ENCODE measurements around the gene RAX.

DNA sequence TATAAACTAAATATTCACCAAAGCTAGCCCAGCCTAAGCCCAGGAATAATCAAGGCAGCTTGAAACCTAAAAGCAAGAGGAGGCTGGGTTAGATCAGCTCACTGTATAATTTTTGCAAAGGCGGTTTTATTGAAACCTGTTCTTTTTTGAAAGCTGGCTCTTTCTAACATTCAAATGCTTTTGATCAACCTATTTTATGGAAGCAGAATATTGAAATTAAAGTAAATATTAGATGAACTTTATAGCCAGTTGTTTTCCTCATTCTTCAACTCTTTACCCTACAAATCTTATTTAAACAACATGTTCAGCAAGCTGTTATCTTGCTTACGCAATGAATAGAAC, 241.5 kb downstream of the NEDD4L start:
- PRO-cap: no peak
- RRBS, 2 experiments: no CpG with 5 or more reads among the region's 2 CpGs

- PRO-cap: no peak
- RRBS, 2 experiments: no CpG with 5 or more reads among the region's 7 CpGs
Measured at GRCh38 chr18:58330531-58330996, 286.5 kb downstream of the NEDD4L start.

- PRO-cap: no peak
- RRBS, 2 experiments: no CpG with 5 or more reads among the region's 10 CpGs
Measured at GRCh38 chr18:58396181-58396648, 232.7 kb downstream of the ALPK2 start.

- PRO-cap: no peak
- RRBS, 2 experiments: no CpG with 5 or more reads among the region's 4 CpGs
Measured at GRCh38 chr18:58447577-58448061, 181.3 kb downstream of the ALPK2 start.

DNA sequence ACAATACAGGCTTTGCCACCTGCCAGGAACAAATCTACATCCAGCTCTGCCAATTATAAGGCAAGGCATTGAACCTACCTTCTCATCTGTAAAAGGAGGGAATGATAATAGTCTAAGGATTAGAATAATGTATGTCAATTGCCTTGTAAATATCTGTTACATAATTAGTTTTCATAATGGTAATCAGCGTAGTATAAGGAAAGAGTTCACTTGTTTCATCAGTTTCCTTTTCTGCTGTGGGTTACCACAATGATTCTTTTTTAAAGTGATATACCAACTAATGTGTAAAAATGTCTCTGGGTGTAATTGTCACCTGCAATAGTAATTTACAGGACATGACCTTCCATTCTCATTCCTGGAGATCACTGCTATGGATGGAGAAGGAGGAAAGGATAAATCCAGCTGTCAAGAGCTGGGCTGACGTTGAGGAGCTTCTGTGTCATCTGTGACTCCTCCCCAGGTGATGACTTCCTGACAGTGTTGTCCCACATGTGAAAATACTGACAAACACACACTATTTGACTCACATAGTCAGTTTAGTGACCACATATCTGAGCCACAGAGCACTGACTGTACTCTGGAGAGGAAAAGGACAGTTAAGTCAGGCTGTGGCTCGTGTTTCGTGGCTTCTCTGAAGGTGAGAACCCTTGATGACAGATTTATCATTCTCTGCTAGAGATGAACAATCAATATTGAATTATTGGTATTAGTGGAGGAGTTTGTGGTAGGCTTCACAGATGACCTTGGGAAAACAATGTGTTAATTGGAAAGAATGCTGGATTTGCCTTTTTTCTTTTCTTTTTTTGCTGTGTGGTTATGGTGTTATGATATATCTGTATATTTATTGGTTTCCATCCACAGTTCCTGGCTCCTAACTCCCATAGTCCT, 13.3 kb downstream of the ALPK2 start:
- PRO-cap: no peak
- RRBS, 2 experiments: no CpG with 5 or more reads among the region's 4 CpGs

- PRO-cap: no peak
- RRBS, 2 experiments: no CpG with 5 or more reads among the region's 8 CpGs
Measured at GRCh38 chr18:58687780-58688329, 16.6 kb downstream of the MALT1 start.

GRCh38 chr18:58714122-58714797, 43.0 kb downstream of the MALT1 start:
- PRO-cap: no peak
- RRBS, 2 experiments: no CpG with 5 or more reads among the region's 5 CpGs

- PRO-cap: no peak
- RRBS, 2 experiments: no CpG with 5 or more reads among the region's 5 CpGs
Measured at GRCh38 chr18:58942352-58942963, 77.8 kb downstream of the ZNF532 start.

DNA sequence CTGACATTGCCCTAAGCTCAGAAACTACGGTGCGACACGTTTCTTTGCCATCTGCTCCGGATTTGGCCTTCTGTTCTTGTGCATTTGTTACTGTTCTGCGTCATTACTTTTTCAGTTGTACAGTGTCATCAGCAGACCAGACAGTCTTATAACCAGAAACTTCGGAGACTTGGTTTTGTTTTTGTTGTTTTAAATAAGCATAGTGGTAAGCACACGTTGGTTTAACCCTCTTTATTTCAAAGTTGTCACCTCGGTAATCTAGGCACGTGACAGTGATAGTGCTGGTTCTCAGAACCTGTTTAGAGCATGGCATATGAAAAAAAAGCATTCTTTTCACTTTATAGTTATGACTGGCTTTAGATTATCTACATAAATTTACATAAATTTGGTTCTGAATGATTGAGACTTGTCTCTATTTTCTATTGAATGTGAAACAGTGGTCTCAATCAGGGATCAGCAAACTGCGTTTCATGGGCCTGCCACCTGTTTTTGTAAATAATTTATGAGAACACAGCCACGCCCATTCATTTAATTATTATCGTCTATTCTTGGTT, 106.4 kb downstream of the ZNF532 start:
- PRO-cap: no peak
- RRBS, 2 experiments: no CpG with 5 or more reads among the region's 12 CpGs

GRCh38 chr18:58998609-58999293, 134.1 kb downstream of the ZNF532 start:
- PRO-cap: no peak
- RRBS, 2 experiments: no CpG with 5 or more reads among the region's 15 CpGs

DNA sequence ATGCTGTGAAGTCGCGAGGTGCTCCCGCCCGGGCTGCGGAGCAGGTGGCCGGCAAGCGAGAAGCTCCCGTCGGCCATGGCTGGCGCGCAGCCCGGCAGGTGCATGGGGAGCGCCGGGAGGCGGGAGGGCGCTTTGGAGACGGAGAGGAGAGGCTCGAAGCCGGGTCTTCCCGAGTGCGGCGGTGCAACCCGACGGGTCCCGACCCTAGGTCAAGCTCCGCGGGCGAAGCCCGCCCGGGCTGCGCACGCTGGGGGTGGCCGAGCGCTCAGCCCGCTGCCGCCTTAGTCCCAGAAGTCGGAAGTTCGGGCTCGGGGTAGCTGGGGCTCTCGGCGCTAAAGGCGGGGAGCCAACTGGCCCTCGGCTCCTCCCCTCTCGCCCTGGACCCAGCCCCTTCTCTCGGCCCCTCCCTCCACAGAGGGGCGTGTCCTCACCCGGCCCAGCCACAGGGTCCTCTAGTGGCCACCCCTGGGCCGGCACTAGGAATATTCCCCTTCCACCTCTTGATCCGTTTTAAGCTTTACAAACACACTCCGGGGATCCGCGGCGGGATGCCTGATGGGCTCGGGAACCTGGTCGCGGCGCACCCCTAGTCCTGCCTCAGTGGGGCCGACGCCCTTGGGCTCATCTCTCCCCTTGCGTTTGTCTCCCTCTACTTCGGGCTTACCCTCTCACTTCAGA, at the start of gene RAX:
RAX (minus strand) TSS at position 352 of the 678 bp plus-strand sequence.
- PRO-cap: no peak
- RRBS, 2 experiments: 5 to 20% methylated on average over 27 of the region's 61 CpGs

DNA sequence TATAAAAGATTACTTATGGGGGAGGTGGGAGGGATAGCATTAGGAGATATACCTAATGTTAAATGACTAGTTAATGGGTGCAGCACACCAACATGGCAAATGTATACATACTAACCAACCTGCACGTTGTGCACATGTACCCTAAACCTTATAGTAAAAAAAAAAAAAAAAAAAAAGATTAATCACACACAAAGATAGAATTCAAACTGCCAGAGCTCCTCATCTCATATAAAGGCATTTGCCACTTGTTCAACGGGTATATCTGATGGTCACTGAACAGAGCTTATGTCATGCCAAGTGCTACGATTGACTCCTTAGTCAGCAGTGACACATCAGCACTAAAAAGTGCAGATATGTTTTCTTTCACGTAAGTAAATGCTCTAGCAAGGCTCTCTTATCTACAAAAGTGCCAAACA, 1.2 kb downstream of the LMAN1 start:
- PRO-cap: no peak
- RRBS, 2 experiments: no CpG with 5 or more reads among the region's 4 CpGs

- PRO-cap: no peak
- RRBS, 2 experiments: no CpG with 5 or more reads among the region's 28 CpGs
Measured at GRCh38 chr18:59409214-59409822, 50.3 kb upstream of the LMAN1 start.

GRCh38 chr18:59469400-59469889, 110.4 kb upstream of the LMAN1 start:
- PRO-cap: no peak
- RRBS, 2 experiments: no CpG with 5 or more reads among the region's 13 CpGs

- PRO-cap: no peak
- RRBS, 2 experiments: no CpG with 5 or more reads among the region's 10 CpGs
Measured at GRCh38 chr18:59761247-59761731, 64.1 kb upstream of the CCBE1 start.

DNA sequence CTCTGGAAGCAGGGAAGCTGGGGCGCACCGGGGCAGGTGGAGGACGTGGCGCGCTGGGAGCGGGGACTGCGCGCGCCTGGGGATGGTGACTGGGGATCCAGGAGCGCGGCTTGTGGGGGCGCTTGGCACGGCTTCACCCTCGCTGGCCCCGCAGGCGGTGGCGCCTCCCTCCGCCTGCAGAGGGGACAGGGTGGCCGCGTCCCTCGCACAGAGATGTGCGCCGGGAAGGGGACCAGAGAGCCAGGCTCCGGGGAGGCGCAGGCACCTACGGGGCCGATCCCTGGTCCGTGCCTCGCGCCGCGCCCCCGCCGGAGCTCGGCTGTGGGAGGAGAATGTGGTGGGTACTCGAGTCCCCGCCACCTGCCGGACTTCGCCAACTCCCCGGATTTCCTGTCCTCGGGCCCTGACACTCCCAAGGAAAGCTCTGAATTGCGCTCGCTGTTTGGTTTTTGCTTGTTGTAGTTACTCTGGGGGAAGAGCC, 871 bp downstream of the CDH20 start:
- PRO-cap: no peak
- RRBS, 2 experiments: 1 to 3% methylated on average over 19 of the region's 43 CpGs

- PRO-cap: no peak
- RRBS, 2 experiments: no CpG with 5 or more reads among the region's 4 CpGs
Measured at GRCh38 chr18:61743784-61744228, 149.0 kb downstream of the RNF152 start.

DNA sequence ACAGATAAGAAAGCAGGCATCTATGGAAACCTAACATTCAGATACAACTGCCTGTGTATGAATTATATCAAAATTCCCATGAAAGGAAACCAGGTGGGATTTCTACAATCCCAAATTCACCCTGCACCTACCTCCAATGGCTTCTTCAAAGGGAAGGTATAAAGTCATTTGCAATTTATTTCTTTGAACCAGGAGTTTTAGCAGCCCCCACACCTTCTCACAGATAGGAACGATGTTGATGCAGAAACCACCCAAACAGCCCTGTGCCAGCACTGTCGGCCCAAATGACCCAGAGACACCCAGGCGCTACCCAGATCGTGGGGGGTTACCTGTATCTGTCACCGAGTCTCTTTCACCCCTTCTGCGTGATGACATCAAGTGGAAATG, 348 bp downstream of the RNF152 start:
- PRO-cap: no peak
- RRBS, 2 experiments: no CpG with 5 or more reads among the region's 6 CpGs

DNA sequence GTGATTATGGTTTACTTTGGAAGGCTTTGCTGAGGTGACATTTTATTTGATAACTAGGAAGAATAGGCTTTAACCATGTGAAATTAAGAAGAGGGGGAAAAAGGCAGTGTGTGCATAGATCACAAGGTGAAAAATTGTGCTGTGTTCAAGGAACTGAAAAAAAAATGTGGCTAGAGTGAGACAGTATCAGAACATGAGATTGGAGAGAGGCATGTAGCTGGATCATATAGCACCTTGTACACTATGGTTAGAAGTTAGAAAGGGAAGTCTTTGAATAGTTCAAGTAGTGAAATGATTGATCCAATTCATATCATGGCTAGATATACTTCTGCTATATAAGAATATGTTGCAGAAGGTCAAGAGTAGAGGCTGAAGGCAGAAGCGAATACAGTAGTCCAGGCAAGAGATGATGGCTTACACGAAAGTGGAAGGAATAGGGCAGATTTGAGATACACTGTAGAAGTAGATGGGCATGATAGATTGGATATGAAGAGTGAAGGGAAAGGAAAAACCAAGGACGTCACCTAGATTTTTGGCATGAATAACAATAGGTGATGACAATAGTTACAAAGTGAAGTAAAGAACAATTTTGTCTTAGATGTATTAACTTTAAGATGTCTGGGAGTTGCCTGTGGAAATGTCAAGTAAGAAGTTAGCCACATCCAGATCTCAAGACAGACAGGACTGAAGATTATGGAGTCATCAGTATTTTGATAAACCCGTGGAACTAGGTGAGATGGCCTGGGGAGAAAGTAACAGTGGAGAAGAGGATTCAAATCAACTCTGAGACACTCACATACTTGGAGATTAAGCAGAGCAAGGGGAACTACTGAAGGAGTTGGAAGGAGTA, 12.0 kb upstream of the TNFRSF11A start:
- PRO-cap: no peak
- RRBS, 2 experiments: no CpG with 5 or more reads among the region's 4 CpGs

GRCh38 chr18:62339215-62339649, 14.1 kb downstream of the TNFRSF11A start:
- PRO-cap: no peak
- RRBS, 2 experiments: no CpG with 5 or more reads among the region's 7 CpGs

All from HEK293 (cell line).